Natural killer cell (primary cell): Measurements from ENCODE around the gene MMADHC.

DNA sequence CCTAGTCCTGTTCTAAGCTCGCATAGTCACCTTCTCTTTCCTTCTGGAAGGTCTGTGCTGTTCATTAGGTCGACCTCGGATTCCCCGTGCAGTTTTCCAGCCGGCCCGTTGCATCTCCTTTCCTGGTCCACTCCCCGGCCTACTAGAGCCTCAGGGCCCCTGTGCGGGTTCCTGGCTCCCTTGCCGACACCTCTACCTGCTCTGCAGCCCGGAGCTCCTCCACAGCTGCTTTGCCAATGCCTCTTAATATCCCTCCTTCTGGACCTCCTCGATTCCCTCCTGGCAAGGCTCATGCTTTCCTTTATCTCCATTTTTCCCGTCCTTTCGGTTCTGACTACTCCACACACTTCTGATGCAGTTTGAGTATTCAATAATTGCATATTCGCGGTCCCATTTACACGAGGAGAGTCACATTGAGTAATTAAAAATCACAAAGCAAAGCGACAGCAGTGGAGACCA is 565 bp upstream of the GTDC1 start:
- PRO-cap, result no peak

GRCh38 chr2:144350075-144350911 is 18.0 kb upstream of the GTDC1 start:
- PRO-cap, result no peak

DNA sequence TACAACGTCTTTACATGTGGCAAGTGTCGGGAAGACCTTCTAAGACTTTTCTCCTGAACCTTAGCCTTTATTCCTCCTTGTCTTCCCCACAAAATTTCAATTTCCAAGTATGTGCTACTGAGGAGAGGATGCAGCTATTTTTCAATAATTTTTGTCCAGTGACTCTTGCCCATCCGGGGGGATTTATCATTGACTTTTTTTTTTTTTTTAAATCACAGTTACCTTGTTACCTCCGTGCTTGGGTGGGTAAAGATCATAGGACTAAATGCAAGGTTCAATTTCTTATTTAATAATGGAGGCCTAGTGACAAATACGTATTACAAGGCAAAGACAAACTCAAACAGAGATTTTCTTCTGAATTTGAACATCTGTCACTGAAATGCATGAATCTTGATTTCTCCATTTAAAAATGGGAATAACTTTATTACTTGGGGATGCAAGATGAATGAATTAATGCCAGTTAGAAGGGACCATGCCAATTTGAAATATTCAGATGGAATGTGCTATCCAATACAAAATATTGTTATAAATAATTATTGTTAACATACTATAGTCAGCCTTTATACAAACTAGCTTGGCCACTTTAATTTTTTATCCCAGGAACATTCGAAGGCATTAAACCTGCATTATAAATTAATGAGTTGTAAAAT is 84.1 kb downstream of the ZEB2 start:
- PRO-cap, result no peak

DNA sequence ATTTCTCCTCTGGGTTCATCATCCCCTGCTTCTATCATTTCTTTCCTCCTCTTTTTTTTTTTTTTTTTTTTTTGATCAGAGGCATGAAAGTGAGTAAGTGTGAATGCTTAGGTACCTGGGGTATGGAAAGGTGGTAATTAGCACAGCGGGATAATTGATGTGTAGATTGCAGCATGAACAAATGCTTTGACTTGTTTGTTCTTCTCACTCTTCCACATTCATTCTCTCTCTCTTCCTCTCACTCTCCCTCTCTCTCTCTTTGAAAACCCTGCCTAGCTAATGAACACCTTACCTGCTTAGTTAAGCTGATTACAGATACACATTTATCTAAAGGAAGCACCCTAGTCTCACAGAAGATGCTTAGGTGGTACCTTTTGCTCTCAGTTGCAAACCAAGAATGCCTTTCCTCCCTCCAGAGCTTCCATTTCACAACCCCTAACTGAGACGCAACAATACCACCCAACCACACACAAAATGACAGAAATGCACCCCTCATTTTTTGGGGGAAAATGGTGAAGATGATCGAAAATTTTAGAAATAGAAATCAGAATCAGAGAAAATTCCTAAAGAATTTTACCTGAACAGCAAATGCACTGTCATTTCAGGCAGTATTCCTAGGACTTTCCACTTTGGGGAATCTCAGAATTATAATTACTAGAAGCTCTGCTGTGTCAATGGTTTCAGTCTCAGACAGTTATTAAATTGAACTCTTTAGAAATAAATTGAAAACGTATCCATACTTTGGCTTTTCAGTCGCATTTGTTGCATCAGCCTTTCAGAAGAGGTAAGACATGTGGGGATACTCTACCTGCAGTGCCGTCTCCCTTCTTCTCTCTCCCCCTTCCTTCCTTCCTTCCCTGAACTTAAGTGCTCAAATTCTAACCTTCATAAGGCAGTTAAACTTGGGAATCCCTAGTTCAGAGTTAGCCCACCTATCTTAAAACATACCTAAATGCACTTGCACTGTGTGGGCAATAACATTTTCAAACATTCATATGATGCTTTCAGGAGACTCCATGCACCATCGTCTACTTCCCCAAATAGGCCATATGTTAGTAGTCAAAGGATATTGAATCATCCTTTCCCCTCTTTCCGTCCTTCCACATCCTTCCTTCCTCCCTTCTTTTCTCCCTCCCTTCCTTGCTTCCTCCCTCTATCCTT is 74.3 kb downstream of the ZEB2 start:
- PRO-cap, result no peak

- PRO-cap, result bidirectional peak, plus-strand start at chr2:144475301, minus-strand start at chr2:144475203
Measured at GRCh38 chr2:144475024-144476195, 44.5 kb downstream of the ZEB2 start.

DNA sequence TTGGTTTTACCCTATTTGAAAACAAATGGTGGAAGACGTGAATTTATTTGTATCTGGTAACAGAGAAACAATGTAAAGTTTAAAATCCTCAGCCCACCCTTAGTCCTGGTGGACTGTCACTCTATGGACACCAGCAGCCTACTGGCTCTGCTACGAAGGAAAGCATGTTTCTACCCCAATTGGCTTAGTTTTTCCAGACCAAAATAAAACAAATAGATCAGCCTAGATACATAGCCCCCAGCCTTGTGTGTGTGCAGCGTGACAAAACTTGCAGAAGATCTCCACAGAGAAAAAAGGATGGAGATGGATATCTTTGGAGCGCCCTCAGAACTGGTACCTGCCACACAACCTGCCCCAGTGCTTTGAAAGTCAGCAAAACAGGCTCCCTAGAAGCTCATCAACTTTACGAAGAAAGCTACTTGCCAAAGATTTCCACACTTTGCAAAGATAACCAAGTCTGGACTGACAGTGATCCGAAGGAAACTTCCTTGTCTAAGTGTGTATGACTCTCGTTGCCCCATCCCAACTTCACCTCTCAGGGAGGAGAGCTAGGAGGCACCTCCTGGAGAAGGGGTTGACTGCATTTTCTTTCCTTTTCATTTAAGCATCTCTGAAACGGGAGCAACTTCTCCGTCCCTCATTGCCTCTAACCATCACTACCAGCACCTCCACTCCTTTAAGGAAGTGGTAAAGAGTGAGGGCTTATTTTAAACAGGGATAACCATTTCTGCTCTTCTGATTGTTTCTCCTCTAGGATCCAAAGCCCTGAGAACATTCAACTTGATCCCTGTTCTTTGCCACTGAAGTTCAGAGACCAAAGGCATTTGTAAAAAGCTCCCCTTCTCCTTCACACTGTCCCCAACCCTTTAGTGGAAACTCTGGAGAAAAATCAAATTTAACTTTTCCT is 7.1 kb downstream of the ZEB2 start:
- PRO-cap, result unidirectional peak, minus-strand start at position 678 of the sequence

DNA sequence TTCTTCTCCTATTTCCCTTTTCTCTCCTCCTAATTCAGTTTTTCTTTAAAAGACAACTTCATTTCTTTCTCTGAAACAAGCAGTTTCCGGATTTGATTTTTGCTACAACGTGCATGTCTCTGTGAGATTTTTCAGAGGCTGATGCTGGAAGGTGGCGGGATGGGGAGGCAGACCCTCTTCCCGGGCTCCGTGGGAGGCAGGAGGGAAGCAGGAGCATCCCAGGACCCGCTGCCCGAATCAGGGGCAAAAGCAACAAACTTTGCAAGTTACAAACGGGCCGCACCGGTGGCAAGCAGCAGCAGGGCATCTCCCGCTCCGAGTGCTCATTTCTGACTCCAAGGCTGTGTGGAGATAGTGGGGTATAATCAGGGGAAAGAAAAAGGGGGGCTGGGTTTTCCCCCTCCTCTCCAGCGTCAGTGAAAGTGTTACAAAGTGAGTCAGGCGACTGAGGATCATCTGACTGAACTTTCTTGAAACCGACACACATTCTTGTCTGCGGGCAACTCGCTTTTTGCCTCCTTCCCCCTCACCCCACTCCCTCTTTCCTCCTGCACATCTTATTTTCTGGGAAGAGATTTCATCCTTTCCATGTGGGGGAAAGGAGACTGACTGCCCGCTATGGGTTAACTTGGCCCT is 6.3 kb downstream of the ZEB2 start:
- PRO-cap, result bidirectional peak, plus-strand start at position 502 of the sequence, minus-strand start at position 337 of the sequence

DNA sequence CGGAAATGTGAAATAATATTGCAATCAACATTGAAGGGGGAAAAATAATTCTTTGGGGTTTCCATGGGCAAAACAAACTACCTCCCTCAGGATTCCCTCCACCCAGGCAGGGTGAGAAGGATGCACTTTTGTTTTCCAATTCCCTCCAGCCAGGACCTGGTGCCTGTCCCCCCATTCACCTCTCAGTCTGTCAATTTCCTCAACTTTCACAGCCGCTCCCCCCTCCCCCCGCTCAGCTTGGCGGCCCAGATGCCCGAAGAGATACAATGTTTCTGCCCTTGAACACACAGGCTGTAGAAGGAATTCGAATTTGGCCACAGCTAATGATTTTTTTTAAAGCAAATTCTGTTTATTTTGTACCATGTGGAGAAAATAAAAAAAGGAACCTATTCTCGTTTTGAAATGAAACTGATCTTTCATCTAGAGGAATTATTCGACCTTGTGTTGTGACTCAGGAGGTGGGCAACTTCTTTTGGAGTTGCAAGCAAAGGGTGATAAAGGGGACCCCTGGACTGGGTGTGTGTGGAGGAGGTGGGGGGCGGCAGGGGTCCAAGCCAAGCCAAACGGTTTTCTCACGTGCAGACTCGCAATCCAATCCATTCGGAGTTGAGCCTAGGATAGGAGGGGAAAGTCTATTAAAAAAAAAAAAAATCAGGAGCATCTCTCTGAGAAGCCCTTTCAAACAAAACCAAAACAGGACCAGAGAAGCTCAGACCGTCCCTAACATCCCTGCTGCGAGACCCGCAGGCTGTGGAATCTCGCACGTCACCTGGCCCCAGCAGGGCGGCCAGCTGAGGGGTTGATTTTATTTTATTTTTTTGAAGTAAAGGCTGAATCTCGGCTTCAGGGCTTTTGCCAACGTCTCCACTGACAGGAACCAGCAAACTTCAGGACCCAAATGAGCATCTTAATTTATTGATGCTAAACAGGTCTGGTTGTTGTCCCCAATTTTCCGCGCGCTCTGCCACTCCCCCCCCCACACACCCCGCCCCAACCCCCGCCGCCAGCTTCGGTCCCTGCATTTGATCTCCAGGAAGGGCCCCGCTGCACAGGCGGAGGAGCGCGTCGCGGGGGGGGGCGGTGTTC is 3.6 kb upstream of the ZEB2 start:
- PRO-cap, result bidirectional peak, plus-strand start at position 1,019 of the sequence, minus-strand start at position 899 of the sequence

DNA sequence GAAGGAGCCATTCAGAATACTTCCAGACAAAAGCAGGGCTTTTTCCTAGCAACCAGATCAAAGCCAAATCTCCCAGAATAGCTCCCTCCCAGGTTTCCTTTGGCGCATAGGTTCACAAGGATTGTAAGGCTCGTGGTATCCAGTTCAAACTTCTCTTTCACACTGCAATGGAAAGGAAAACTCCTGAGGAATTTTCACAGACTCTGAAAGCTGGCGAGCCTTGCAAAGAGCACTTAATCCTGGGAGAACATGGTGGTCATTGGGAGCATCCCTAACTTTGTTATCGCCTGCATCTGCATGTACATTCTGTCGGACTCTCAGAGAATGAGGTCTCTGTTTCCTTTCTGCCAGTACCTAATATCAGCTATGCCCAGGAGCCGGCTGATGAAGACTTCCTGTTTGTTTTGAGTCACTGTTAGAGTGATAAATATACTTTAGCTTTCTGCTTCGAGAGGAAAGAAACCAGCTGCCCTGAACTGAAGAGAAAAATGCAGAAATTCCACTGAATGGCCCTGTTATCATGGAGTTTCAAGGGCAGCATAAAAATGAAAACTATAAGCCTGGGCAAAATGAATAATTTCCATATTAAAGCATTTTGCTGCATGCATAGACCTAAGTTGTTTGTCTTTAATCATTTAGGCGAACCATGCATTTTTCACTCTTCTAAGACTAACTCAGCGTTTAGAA is 76.3 kb upstream of the ZEB2 start:
- PRO-cap, result unidirectional peak, minus-strand start at position 326 of the sequence

DNA sequence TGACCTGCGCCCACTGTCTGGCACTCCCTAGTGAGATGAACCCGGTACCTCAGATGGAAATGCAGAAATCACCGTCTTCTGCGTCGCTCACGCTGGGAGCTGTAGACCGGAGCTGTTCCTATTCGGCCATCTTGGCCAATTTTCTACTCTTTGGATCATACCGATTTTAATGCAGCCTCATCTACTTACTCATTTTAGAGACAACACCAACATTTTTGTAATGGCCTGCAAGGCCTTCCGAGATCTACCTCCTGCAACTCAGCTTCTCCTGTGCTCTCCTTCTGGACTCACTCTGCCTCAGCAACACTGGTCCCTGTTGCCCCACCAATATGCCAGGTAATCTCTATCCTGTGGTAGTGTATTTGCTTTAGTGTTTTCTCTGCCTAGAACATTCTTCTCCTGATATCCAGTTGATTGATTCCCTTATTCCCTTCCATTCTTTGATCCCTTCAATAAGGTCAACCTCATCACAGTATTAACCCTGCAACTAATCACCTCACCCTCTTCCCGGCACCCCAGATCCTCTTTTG is 383.6 kb upstream of the ZEB2 start:
- PRO-cap, result no peak

DNA sequence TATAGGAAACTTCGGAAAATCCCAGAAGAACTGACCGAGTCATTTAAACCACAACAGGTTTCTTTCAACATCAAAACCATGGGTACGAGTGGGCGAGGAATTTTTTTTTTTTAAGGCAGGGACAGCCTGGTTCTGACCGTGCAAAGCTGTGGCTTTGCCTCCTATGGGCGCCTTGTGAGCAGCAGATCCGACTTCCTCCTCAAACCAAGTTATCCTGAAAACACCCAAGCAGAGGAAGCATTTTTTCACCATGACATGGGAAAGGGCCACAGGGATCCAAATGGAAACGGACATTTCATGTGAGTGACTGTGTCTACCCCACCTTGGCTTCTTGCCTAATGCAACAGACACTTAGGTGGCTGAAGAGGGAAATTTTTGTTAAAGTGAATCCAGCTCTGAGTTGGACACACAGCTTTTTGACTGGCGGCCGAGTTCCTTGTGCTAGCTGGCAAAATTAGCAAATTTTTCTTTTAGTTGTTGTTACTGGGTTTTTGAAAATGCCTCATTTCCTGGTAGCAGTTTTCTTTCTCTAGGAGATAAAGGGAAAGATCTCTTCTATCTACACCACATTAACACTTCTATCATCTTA is 487.4 kb upstream of the ZEB2 start:
- PRO-cap, result no peak

- PRO-cap, result no peak
Measured at GRCh38 chr2:146405415-146406193, 1439.2 kb upstream of the ACVR2A start.

DNA sequence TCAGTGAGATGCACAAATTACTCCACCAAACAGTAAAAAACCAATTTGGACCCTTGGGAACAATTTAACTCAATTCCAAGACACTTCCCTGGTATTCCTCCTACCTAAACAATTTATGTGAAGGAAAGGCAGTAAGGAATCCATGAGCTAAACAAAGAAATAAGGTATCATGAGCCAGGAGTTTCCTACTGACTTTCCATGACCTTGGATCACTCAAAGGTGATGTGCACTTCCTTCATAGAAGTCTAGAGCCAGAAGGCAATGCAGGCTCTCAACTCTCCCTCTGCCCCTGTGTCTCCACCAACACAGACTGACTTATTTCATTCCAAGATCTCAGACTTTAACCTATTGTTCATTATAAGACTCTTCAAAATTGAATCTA is 230.6 kb upstream of the ACVR2A start:
- PRO-cap, result no peak

DNA sequence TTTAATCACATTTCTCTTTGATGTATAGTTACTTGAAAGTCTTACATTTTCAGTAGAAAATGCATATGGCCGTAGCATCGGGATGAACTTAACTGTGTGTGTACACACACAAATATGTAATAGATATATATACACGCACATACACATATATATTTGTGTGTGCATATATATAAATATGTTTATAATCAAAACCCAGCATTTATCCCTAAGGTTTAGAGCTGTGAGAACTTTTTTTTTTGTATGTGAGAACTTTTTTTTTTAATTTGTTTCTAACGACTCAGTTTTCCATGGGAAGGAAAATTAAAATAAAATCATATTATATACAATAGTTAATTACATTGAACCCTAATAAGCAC is 1.8 kb downstream of the EPC2 start:
- PRO-cap, result no peak

DNA sequence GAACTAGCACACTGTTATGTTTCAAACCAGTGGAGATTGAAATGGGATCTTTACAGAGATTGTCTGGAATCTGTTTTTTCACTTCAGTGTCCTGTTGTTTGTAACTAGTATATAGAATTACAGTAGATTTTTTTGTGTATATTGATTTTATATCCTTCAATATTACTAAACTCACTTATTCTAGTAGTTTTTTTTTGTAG is 22.7 kb downstream of the EPC2 start:
- PRO-cap, result no peak

DNA sequence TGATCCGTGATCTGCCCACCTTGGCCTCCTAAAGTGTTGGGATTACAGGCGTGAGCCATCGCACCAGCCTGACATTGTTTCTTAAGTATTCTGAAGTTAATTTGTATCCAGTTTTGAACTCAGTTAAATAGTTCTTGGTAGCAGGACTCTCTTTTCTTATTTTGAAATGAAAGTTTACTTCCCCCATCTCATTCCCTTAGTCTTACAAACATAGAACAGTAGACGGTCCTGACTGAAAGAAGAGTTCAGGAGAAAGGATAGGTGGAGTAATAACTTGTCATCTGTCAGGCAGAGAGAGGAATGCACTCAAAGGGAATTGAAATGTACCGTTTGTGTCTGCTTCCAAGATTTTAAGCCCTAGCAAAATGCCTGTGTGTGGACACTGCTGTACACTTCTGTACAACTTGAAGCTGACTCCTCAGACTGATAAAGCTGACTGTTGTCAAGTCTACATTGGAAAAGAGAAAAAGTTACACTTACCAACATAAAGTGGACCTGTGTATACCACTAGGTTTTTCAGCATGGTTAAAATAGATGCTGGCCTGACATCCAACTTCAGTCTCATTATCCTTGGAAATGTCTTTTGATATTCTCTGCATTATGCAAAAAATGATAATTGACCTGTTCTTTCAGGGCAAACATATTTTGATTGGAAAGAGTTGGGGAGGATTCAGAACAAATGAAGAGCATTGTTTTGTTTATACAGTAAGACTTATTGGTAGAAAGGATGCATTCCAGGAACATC is 50.6 kb downstream of the EPC2 start:
- PRO-cap, result no peak

GRCh38 chr2:148704188-148705157 is 59.9 kb downstream of the EPC2 start:
- PRO-cap, result no peak

DNA sequence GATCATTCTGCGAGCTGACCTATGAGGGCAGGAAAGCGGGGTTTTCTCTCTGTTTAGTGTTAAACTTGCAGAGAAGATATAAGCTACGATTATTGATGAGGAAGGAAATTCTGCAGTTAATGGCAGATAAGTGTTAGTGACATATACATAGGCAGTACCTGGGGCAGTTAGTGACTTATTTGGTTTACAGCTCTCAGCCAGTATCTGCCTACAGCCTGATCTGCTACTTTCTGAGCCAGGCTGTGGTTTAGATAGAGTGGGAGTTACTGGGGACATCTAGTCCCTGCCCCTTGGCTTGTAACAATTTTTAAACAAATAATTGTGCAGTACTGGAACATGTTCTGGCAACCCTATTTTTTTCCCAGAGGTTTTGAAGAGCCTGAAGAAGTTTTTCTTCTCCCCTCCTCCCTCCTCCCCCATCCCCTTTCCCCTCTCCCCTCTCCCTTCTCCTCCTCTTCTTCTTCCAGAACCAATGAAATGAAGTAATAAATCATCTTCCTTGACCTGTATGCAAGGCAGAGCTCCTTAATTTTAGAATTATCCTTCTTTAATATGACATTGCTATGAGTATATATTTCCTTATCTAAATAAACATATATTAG is 2.4 kb downstream of the KIF5C start:
- PRO-cap, result no peak

DNA sequence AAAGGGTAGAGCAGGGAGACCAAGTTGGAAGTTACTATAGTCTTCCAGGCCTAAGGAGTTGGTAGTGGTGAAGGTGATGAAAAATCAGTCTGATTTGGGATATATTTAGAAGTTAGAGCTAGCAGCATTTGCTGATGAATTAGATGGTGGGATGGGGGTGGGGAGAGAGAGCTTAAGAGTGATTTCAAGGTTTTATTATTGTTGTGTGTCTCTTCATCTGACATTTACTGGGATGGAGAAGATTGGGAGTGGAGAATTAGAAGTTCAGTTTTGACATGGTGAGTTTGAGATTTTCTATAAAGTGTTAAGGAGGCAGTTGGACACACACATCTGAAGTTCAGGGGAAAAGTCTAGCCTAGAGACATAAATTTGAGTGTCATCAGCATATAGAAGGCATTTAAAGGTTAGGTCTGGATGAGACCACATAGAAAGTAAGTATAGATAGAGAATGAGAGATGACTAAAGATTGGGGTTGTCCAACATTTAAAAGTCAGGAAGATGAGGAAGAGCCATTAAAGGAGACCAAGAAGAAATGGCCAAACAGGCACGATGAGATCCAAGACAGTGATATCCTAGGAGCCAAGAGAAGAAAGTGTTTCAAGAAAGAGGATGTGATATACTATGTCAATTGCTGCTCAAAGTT is 72.9 kb downstream of the LYPD6B start:
- PRO-cap, result no peak

GRCh38 chr2:149586883-149588011 is at the start of gene MMADHC:
Gene MMADHC (minus strand): TSS chr2:149587775.
- PRO-cap, result bidirectional peak, plus-strand start at chr2:149587309, minus-strand start at chr2:149587298; bidirectional peak, plus-strand start at chr2:149587716, minus-strand start at chr2:149587715